ENCODE data around the gene FBXO31.

GRCh38 chr16:85746394-85747392 lies 4.2 kb downstream of the C16orf74 start:
- PRO-cap = no peak

DNA sequence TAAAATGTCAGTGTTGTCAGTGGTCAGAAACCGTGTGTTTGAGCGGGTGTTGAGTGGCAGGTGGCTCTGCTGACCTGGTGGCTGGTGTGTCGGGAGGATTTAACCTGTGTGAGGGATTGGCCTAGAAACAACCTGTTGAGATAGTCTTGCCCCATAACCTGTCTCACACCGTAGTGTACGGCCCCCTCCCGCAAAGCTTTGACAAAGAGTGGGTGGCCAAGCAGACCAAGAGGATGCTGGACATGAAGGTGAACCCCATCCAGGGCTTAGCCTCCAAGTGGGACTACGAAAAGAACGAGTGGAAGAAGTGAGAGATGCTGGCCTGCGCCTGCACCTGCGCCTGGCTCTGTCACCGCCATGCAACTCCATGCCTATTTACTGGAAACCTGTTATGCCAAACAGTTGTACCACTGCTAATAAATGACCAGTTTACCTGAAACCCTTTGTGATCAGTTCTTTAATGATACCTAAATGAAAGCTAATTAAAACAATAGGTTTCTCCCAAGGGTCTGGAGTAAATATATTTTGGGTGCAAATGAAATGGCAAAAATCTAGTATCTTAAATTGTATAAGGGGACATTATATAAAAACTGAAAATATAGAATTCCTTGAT lies 7.2 kb downstream of the COX4I1 start:
- PRO-cap = no peak

GRCh38 chr16:85859249-85859644 lies 39.7 kb upstream of the IRF8 start:
- PRO-cap = no peak

DNA sequence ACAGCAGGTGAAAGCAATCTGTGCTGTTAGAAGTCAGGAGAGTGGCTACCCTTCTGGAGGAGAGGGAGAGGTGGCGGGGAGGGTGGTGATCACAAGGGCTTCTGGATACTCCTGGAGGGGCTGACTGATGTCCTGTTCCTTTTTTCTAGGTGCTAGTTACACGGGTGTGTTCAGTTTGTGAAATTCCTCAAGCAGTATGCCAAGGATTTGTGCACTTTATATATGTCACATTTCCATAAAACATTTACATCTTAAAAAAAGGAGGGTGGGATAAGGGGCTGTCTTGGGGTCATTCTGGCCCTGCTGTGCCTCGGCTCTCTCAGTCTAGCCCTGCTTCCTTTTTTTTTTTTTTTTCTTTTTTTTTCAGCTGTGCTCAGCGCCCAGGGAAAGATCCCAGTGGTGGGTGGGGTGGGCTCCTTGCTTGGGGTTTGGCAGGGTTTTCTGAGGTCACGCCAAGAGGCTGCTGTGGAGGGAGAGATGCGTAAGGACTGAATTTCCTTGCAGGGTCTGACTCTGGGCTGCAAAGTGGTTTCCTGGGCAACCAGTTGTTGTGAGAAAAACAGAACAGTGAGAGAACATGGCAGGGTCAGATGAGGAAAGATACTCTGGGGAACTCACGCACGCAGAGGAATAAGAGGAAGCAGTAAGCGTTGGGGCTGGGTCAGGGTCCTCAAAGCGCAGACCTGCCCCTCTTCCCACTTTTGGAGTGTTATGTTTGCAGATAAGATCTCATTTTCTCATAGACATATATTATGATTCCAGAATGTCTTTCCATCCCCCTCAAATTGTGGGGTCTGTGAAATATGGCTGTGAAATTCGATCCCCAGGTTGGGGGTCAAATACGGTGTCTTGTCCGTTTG lies 119.4 kb downstream of the IRF8 start:
- PRO-cap = no peak

DNA sequence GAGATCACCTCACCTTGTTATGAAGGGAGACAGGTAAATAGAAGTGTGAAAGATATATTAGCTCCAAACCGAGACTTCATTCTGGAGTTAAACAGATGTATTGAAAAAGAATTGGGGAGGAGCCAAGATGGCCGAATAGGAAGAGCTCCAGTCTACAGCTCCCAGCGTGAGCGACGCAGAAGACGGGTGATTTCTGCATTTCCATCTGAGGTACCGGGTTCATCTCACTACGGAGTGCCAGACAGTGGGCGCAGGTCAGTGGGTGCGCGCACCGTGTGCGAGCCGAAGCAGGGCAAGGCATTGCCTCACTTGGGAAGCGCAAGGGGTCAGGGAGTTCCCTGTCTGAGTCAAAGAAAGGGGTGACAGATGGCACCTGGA lies 248.3 kb upstream of the FOXF1 start:
- PRO-cap = no peak

- PRO-cap = no peak
These were observed 211.6 kb upstream of the FOXF1 start for GRCh38 chr16:86298557-86299309.

DNA sequence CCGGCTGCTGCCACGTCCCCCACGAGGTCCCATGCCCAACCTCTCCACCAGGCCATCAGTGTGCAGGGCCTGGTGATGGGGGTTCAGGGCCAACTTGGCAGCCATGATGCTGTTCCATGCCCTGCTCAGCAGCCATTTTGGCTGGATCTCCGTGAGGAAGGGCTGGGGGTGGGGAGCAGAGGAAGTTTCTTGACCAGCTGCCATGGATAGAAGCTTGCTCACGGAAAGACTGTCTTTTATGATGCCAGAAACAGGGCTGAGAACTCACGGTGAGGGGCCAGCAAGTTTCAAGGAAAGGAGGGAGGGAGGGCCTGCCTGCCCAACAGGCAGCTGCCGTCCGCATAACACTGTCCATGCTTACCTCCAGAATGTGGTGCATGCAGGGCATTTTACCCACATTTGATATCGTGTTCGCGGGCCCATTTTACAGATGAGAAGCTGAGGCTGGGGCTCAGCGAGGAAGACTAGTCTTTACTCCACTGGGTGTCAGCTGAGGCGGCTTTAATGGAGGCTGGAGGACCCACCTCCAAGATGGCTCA lies 47.6 kb upstream of the FOXF1 start:
- PRO-cap = no peak

GRCh38 chr16:86530438-86531008 lies 20.2 kb downstream of the FOXF1 start:
- PRO-cap = no peak

DNA sequence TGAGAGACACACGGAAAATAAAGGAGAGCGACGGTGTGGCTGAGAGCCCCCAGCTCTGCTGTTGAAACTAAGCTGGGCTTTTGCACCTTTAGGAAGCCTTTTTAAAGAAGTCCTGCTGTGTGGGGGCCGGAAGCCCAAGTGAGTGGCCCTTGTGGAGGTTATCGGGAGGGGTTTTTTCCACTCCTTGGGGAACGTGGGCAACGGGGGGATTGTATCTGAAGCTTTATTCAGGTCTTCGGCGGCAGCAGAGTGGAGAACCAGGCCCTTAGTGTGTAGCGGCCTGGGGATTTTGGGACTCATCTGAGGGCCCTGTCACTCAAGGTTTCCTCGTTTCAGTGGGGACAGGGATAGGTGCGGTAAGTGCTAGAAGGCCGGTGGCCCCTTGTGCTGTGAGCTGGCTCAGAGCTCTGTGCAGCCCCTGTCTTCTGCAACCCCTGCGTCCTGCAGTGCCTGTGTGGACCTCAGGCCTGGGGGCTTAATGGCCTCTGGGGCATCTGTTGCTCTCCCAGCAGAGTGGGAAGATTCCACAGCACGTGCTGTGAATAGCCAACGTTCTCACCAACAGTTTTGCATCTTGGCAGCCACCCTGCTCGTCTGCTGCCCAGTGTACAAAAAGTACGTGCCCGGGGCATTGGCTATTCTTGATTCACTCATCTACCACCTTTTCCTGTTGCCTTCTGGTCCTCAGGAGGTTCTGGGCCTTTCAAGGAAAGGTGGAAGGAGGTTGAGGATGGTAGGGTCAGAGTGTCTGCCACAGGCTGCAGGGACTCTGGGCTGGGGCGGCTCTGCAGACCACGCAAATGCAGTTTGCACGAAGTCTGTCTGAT lies 4.8 kb downstream of the FOXC2 start:
- PRO-cap = no peak

DNA sequence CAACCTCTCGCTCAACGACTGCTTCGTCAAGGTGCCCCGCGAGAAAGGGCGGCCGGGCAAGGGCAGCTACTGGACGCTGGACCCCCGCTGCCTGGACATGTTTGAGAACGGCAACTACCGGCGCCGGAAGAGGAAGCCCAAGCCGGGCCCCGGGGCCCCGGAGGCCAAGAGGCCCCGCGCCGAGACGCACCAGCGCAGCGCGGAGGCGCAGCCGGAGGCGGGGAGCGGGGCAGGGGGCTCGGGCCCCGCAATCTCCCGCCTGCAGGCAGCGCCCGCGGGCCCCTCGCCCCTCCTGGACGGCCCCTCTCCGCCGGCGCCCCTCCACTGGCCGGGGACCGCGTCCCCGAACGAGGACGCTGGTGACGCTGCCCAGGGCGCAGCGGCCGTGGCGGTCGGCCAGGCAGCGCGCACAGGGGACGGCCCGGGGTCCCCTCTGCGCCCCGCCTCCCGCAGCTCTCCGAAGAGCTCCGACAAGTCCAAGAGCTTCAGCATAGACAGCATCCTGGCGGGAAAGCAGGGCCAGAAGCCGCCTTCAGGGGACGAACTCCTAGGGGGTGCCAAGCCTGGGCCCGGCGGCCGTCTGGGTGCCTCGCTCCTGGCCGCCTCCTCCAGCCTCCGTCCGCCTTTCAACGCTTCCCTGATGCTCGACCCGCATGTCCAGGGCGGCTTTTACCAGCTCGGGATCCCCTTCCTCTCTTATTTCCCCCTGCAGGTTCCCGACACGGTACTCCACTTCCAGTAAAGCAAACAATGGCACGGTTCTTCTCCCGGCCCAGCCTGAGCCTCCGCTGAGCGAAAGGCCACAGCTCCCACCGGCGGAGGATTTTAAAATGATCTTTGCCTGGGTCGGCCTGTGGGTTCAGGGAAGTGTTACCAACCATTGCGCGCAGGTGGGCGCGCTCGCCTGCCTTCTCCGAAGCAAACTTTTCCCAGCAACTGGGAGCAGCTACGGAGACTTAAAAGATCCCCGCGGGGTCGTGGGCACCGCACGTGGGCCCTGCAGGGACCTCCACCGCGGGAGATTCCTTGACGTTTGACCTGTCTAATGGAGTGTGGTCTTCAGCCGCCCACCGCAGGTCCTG lies 1.0 kb downstream of the FOXL1 start:
- PRO-cap = bidirectional peak, plus-strand start at position 507 of the sequence, minus-strand start at position 349 of the sequence

GRCh38 chr16:86609250-86609685 lies 30.9 kb downstream of the FOXL1 start:
- PRO-cap = no peak

GRCh38 chr16:86664313-86664861 lies 86.0 kb downstream of the FOXL1 start:
- PRO-cap = no peak

DNA sequence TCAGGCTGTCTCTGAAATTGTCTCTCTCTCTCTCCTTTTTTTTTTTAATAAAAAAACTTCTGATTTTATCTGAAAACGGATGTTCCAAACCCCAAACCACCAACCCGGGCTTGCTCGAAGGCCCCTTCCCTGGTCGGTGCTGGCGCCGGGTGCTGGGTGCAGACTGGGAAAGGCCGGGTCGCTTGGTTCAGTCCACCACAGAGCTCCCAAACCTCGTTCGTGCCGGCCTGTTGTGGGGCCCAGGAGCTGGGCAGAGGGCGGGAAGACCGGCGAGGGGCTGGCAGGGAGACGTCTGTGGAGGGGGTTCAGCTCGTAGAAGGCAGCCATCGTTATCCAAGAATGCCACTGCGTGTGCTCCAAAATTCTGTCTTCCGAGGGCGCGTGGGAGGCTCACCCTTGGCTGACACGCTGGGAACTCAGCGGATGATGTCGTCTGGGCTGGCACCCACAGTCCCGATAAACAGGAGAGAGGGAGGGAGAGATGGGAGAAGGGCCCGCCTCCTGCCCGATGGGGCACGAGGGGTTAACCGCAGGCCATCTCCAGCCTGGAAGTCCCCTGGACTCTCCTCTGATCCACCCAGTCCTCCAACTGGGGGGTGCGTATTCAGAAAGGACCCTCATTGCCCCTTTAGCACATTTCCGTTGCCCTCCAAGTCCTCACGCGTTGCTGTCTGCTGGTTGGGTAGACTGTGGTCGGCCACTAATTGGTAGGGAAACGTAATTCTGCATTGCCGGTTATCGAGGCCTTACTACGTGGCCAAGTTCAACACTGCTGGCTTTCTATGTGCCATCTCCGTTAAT lies 103.1 kb downstream of the FOXL1 start:
- PRO-cap = no peak

DNA sequence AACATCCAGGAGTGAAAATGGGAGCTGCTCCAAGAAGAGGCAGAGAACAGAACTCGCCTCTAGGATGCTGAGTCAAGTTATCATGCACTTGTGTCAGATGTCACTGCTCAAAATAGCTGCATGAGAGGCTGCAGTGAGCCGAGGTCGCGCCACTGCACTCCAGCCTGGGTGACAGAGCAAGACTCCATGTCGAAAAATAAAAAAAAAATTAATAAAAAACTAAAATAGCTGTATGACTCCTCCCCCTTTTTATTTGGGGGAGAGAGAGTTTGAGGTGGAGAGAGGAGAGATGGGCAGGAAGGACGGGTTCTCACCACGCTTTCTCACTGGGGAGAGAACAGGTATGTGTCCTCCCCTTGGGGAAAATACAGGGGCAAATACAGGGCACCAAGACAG lies 148.8 kb downstream of the FOXL1 start:
- PRO-cap = no peak

GRCh38 chr16:86740787-86741230 lies 162.5 kb downstream of the FOXL1 start:
- PRO-cap = no peak

GRCh38 chr16:86761462-86762275 lies 183.3 kb downstream of the FOXL1 start:
- PRO-cap = no peak

GRCh38 chr16:87342679-87343920 lies 25.9 kb upstream of the C16orf95 start:
- PRO-cap = no peak

DNA sequence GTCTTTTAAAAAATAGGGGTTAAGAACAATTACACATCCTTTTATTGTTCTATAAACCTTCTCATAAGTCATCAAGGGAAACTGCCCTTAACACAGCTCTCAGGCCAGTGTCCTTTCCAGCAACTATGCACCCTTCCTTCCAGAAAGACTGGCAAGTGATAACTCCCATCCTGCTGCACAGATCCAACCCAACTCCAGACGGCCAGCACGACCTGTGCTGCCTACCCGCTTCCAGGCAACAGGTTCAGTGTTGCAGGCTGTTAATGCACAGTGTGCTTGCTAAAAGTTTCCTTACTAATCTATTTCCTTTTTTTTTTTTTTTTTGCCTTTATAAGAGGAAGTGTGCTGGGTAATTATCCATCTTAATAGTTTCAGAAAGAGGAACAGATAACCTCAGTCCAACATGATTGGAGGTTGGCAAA lies 15.2 kb downstream of the FBXO31 start:
- PRO-cap = no peak

DNA sequence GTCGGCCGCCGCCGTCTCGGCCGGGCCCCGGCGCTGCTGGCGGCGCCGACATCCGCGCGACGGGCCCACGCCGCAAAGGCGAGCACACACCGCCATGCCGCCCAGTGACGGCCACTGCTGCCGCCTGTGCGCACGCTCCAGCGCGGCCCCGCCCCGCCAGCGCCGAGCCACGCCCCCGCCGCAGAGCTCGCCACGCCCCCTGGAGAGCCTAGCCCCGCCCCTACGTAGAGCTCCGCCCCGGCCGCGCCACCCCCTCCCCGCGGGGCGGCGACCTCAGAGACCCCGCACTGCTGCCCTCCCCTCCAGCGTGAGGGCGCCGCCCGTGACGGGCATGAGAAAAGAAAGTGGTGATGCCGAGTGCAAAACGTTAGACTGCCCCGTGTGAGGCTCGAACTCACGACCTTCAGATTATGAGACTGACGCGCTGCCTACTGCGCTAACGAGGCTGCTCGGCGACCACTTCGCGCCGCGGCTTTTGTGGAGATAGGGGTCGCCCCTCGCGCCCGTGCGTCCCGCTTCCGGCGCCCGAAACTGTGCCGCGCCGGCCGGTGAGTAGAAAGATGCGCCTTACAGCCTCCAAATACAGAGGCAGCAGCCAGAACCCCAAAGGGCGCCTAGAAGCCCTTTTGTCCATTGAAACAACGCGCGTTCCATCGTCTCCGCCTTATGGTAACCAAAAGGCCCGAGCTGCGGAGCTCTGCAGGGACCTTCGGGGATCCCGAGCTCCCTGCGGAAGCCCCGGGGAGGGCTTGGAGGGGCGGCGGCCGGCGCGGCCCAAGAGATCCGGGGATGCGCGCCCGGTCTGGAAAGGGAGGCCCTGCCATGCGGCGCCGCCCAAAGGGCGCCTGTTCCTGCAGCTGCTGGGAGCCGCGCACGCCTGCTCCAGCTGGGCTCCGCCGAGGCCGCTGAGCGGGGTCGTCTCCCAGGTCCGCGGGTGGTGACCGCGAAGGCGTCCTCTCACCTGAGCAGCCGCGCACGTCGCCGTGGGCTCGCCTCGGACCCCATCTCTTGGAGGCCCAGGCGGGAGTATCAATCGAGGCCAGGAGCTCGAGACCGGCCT lies at the start of gene FBXO31:
FBXO31 (minus strand) TSS at position 128 of the 1,060 bp plus-strand sequence.
- PRO-cap = bidirectional peak, plus-strand start at position 332 of the sequence, minus-strand start at position 106 of the sequence; bidirectional peak, plus-strand start at position 585 of the sequence, minus-strand start at position 407 of the sequence; bidirectional peak, plus-strand start at position 837 of the sequence, minus-strand start at position 847 of the sequence

DNA sequence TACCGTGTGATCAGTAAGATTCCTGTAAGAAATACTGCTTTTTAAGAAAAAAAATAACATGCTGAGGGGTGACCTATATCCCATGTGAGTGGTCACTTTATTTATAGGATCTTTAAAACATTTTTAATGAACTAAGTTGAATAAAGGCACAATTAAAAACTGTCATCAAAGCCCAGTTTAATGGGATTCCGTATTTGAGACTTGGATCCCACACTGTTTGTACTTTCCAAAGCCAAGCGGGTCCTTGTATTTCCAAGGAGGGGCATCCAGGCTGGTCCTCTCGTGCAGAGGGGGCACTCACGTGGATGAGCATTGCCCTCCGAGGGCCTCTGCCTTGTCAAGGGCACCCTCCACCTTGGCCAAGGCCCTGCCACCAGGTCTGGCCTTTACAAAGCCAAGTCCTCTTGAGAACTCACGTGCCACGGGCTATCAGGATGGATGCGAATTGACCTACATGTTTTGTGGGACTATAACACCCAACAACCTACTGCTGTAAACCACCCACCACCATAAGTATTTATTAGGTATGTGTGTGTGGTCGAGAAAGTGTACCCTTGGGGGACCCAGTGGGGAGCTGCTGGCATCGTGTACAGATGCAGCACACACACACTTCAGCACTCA lies 12.6 kb downstream of the MAP1LC3B start:
- PRO-cap = no peak

All from left lung (tissue), 1 donor.